ENCODE results near the genes IGSF1 and RAP2C.

GRCh38 chrX:127654656-127655093 lies 397.5 kb downstream of the ACTRT1 start:
- RRBS, result no CpG with 5 or more reads among the region's 2 CpGs
CAGE:
- cytosol, long polyA plus RNA, result no peak
- long polyA plus RNA, result no peak
- nucleus, long polyA plus RNA, result no peak

DNA sequence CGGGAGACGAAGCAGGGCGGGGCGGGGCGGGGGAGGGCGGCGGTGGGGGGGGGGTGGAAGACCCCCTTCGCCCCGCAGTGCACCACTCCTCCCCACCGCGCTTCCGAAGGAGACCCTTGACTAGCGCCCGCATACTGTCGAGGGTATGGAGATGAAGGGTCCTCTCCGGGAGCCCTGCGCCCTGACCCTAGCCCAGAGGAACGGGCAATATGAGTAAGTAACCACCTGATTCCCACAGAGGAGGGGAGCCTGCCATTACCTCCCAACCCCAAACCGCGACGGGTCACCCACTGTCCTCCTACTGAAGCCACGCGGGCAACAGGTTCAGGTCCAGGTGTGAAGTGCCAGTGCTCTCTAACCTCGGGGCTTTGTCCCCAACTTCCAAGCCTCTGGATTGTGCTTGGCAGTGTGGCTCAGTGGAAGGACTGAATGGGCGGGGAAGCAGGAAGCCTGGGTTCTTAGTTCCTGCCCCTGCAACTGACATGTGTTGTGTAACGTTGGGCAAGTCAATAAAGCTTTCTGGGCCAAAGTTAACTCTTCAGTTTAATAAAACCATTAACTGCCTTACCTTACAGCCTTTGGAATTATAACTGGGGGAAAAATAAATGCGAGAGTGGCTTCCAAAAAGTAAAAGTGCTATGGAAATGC lies 676 bp downstream of the OCRL start:
- RRBS, result no CpG with 5 or more reads among the region's 27 CpGs
CAGE:
- cytosol, long polyA plus RNA, result no peak
- long polyA plus RNA, result no peak
- nucleus, long polyA plus RNA, result no peak

DNA sequence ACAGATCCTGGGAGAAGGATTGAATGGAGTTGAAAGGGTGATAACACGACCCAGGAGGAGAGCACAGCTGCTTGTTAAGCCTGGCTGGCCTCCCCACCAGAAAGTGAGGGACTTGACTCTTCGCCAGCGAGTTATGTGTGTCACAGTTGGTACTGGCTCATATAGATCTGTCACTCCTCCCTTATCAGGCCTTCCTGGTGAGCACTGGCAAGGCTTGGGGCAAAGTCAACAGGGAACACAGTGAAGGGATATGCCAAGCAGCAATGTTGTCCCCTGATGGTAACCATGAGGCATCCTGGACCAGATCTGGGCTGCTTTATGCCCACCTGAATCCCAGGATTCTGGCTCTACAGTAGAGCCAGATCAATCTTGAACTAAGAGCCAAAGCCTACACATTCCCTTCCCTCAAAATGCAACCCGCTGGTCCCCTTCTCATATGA lies 35.7 kb downstream of the APLN start:
- RRBS, result no CpG with 5 or more reads among the region's 4 CpGs
CAGE:
- cytosol, long polyA plus RNA, result no peak
- long polyA plus RNA, result no peak
- nucleus, long polyA plus RNA, result no peak

DNA sequence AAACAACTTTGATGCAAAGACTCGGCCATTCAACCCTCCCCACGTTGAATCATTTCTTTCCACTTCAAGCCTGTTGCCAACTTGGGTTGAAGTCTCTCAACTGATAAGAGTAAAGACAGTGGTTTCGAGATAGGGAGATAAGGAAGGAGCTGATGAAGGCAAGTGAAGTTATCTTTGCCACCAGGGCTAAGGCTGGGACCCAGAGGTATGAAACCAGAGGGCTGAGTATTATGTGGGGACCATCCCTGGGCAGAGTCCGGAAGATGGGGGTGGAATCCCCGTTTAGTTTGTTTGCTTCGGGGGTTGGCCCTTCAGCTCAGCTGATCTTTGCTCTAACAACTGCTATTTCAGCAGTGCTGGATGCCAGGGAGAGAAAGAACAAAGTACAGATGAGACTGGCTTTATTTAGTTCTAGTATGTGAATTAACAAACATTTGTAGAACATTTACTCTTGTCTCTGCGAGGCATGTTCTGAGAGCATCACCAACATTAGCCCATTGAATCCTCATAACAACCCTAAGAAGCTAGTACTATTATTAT lies 2.2 kb upstream of the XPNPEP2 start:
- RRBS, result no CpG with 5 or more reads among the region's 7 CpGs
CAGE:
- cytosol, long polyA plus RNA, result no peak
- long polyA plus RNA, result no peak
- nucleus, long polyA plus RNA, result no peak

DNA sequence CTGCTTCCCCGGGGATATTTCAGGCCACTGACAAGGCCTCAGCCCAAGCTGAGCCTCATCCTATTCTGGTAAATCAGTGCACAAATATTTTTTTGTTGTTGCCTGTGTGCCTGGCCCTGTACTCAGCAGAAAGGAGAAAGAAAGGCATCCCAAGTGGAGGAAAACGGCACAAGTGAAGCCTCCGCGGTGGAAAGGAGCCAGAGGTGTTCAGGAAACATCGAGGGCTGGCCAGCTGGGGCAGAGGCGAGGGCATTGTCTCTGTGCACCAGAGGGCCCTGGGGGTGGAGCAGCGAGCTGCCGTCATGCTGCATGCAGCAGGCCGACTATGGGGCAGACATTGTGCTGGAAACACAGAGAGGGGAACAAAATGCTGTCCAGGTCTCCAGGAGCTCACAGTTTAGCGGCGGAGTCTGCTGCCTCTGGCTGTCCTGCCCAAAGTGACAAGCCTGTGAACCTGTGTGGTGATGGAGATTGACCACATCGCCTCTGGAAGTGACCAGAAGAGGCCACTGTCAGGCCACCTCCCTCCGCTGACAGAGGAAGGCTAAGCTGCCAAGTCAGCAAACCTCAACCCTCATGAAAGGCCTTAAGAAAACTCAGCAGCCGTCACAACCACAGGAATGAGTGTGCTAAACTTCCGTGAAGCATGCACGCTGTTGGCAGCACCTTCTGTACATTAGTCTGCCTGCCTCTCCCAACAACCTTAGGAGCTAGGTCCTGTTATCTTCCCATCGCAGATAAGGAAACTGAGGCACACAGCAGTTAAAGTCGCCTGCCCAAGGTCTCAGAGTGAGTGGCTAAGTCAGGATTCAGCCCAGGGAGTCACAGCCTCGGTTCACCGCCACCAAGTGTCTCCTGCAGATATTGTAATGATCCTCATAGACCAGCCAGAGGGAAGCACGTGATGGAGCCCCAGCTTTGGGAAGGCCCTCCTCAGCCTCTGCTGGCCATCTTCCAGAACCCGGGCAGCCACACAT lies 20.1 kb upstream of the SASH3 start:
- RRBS, result no CpG with 5 or more reads among the region's 22 CpGs
CAGE:
- cytosol, long polyA plus RNA, result no peak
- long polyA plus RNA, result no peak
- nucleus, long polyA plus RNA, result no peak

DNA sequence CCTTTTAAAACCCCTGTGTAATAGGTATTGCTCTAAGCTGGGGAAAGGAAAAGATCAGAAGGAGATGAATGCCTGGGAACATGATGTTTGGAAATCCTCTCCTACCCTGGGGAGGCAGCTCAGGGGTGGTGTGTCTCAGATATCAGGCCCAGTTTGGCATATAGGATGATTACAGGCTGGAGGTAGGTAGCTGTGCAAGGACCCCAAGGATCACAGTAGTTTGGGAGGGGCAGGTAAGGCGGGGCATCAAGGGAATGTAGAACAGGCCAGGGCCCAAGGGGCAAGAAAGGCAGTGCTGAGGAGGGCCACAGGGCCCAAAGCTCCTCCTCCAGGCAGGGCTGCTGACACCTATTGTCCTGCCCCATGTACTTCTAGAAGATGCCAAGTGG lies 17.6 kb downstream of the SASH3 start:
- RRBS, result no CpG with 5 or more reads among the region's 1 CpG
CAGE:
- cytosol, long polyA plus RNA, result no peak
- long polyA plus RNA, result no peak
- nucleus, long polyA plus RNA, result no peak

GRCh38 chrX:129959514-129959962 lies 22.9 kb upstream of the BCORL1 start:
- RRBS, result no CpG with 5 or more reads among the region's 22 CpGs
CAGE:
- cytosol, long polyA plus RNA, result no peak
- long polyA plus RNA, result no peak
- nucleus, long polyA plus RNA, result no peak

DNA sequence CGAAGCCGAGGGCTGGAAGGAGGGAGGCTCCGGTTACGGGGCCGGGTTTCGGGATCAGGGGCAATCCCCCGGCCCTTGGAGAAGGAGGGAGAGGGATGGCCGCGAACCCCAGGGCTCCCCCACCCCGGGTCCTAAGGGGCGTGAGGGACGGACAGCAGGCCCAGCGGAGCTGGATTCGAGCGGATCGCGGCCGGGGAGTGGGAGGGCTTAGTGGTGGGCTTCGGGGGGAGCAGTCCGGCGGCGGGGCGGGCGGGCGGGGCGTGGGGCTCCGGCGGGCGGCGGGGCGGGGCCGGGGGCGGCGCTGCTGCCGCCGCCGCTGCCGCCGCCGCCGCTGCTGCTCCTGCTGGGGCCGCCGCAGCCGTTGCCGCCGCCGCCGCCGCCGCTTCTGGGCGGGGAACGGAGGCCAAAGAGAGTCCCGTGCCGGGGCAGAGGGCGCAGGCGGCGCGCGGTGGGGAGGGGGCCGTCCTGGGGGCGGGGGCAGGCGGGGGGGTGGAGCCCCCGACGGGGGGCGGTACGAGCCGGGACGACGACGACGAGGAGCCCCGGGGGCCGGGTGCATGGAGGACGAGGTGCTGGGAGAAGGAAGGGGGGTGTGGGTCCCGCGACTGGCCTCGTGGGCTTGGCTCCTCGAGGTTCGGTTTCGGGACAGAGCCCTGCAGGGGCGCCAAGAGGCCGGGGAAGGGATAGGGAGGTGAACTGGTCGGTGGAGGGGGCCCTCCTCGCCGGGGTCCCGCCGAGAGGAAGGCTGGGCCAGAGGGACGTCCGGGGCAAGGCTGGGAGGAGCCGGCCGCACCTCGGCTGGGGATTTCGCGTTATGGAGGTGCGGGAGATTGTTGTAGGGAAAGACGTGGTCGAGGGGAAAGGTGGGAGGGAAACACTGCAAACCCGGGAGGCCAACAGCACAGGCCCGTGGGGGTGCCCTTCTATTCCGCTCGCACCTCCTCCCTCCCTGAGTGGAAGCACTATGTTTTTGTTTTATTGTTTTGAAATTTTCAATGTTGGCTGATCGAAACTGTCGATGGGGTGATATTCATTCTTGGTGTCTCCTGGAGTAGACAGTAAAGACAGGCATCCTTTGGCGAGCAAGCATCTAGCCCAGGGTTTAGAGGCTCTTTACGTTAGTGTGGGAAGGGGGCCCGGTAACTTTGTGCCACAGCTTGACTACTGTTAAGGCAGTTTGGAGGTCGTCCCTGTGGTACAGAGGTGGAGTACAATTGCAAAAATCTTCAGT lies 1.8 kb downstream of the BCORL1 start:
- RRBS, result 26% methylated on average over 38 of the region's 107 CpGs
CAGE:
- cytosol, long polyA plus RNA, result no peak
- long polyA plus RNA, result no peak
- nucleus, long polyA plus RNA, result no peak

DNA sequence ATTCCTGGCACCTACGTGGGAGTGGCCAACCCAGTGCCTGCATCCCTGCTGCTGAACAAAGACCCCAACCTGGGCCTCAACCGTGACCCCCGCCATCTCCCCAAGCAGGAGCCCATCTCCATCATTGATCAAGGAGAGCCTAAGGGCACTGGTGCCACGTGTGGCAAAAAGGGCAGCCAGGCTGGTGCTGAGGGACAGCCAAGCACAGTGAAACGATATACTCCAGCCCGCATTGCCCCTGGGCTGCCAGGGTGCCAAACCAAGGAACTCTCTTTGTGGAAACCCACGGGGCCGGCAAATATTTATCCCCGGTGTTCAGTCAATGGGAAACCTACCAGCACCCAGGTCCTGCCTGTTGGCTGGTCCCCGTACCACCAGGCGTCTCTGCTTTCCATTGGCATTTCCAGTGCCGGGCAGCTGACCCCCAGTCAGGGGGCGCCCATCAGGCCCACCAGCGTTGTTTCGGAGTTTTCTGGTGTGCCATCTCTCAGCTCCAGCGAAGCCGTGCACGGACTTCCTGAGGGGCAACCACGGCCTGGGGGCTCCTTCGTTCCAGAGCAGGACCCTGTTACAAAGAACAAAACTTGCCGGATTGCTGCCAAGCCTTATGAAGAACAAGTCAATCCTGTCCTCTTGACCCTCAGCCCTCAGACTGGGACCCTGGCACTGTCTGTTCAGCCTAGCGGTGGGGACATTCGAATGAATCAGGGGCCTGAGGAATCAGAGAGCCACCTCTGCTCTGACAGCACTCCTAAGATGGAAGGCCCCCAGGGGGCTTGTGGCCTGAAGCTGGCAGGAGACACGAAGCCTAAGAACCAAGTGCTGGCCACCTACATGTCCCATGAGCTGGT lies 32.7 kb downstream of the BCORL1 start:
- RRBS, result 89% methylated on average over 3 of the region's 24 CpGs
CAGE:
- cytosol, long polyA plus RNA, result no peak
- long polyA plus RNA, result no peak
- nucleus, long polyA plus RNA, result no peak

DNA sequence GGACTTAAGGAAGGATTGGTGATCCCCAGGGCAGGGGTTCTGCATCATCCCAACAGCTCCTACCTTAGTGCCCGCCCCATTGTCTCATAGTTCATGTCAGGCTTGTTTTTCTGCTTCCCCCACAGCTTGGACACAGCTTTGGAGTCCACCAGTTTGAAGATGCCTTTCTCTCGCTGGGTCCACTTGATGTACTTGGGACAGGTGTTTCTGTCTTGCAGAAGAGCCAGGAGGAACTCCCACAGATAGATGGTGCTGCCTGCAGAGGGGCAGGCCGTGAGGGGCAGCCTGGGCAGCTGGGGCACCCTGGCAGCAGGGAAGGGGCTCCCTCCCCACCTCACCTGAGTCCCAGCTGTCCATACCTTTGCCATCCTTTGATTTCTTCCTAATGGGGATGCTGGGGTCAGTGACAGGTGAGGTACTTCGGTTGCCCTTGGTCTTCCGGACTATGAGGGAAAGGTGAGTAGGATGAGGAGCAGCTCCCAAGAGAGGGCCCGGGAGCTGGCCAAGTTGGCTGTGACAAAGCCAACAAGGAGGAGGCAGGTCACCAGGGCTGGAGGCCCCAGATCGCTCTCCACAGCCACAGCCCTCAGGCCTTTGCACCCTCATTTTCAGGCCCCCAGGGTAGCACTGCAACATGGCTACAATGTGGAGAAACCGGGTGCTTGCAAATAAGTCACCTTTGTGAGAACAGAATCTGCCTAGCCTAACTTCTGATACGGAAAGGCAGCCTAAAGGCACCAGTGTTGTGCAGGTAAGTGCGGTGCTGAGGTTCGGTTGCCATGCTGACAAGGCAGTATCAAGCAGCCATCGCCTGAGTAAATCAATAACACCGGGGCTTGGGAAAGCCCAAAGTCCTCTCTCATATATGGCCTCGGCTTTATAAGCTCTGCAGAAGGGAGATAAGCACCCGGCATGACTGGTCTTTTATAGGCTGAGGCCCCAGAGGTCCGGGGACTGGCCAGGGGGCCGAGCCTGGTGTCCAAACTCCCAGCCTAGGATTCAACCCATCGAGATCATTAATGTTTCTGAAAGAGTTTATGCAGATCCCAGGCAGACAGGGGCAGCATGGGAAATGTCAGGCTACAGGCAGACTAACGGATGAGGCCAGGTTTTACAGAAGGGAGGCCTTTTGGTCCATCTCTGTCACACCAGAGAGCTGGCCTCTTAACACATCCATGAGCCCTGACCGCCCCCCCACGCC lies 38.9 kb downstream of the ELF4 start:
- RRBS, result 88% methylated on average over 3 of the region's 21 CpGs
CAGE:
- cytosol, long polyA plus RNA, result no peak
- long polyA plus RNA, result no peak
- nucleus, long polyA plus RNA, result no peak

DNA sequence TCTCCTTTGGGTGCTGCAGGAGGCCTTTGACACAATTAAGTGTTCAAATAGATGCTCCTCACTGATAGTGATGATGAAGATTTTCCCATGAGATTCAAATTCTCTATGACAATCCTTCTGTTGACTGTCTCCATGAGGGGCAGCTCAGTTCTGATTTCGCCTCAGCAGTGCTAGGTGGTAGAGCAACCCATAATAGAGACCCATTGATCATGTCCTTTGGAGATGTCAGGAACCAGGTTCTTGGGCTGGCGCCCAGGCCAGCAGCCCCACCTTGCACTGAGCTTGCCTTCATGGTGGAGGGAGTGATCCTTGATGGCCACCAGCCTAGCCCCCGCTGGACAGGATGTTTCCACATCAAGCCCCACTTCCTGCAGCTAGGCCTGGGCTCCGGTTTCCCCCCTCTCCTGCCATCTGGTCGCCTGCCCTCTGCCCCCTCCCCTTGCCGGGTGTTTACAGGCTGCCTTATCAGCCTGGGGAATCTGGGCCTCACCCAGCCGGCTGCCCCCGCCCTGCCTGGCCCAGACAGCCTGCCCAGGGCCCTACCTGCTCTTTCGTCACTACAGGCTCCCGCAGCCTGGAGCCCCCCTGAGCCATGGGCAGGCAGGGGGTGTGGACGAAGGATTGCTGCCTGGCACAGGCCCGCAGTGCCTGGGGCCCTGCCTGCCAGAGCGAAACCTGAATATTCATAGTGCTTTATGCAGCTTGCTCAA lies 12.6 kb downstream of the ELF4 start:
- RRBS, result 29% methylated on average over 4 of the region's 13 CpGs
CAGE:
- cytosol, long polyA plus RNA, result no peak
- long polyA plus RNA, result no peak
- nucleus, long polyA plus RNA, result no peak

DNA sequence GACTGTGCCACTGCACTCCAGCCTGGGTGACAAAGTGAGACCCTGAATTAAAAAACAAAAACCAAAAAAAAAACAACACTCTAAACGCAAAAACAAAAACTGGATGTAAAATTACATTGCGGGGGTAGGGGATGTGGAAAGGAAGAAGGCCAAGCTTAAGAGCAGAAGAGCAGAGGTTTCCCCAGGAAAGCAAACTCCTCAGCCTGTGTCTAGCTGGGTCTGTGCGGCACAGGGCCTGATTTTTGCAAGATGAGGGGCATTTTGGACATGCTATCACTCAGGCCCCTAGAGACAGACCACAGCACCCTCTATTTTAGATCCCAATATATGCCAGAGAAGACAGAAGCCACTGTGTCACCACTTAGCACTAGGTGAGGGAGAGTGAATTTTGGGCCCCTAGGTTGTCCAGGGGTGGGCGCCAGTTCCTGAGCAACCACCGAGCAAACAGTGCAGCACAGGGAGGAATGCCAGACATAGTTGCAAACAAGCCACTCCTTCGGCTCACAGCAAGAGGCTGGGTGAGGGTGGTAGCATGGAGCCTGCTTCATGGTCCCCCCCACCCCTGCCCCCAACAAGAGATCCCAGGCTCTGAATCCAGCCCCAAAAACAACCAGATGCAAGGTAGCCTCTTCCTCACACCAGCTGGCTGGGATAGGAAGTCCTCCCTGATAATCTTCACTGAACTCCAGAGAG lies 1.9 kb downstream of the ELF4 start:
- RRBS, result no CpG with 5 or more reads among the region's 6 CpGs
CAGE:
- cytosol, long polyA plus RNA, result no peak
- long polyA plus RNA, result no peak
- nucleus, long polyA plus RNA, result no peak

- RRBS, result no CpG with 5 or more reads among the region's 5 CpGs
CAGE:
- cytosol, long polyA plus RNA, result no peak
- long polyA plus RNA, result no peak
- nucleus, long polyA plus RNA, result no peak
Observed at GRCh38 chrX:130118407-130118791, 8.1 kb upstream of the ELF4 start.

DNA sequence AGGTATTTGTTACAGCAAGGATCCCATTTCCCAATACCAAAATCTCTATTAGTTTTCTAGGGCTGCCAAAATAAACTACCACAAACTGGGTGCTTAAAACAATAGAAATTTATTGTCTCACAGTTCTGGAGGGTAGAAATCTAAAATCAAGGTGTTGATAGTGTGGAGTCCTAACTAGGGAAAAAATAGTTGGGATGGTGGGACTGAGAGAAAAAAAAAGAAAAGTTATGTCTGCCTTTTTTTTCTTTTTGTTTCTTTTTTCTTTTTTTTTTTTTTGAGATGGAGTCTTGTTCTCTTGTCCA lies 131.0 kb downstream of the RBMX2 start:
CAGE:
- cytosol, long polyA plus RNA, result no peak
- long polyA plus RNA, result no peak
- nucleus, long polyA plus RNA, result no peak

GRCh38 chrX:130827531-130827989 lies 75.4 kb downstream of the ENOX2 start:
- RRBS, result no CpG with 5 or more reads among the region's 1 CpG
CAGE:
- cytosol, long polyA plus RNA, result no peak
- long polyA plus RNA, result no peak
- nucleus, long polyA plus RNA, result no peak

- RRBS, result 11% methylated on average over 11 of the region's 24 CpGs
CAGE:
- cytosol, long polyA plus RNA, result no peak
- long polyA plus RNA, result no peak
- nucleus, long polyA plus RNA, result no peak
Observed at GRCh38 chrX:131289148-131289840, at the start of gene IGSF1. IGSF1 (minus strand) TSS chrX:131289306.

GRCh38 chrX:132219083-132219998 lies at the start of gene RAP2C:
RAP2C (minus strand) TSS chrX:132219447.
- RRBS, result no CpG with 5 or more reads among the region's 12 CpGs
CAGE:
- cytosol, long polyA plus RNA, result no peak
- long polyA plus RNA, result no peak
- nucleus, long polyA plus RNA, result no peak

- RRBS, result no CpG with 5 or more reads among the region's 6 CpGs
CAGE:
- cytosol, long polyA plus RNA, result no peak
- long polyA plus RNA, result no peak
- nucleus, long polyA plus RNA, result no peak
Observed at GRCh38 chrX:132613217-132613571, 124.4 kb upstream of the MBNL3 start.

GRCh38 chrX:133543938-133544659 lies 128.8 kb upstream of the GPC4 start:
- RRBS, result no CpG with 5 or more reads among the region's 5 CpGs
CAGE:
- cytosol, long polyA plus RNA, result no peak
- long polyA plus RNA, result no peak
- nucleus, long polyA plus RNA, result no peak

GRCh38 chrX:134173499-134174287 lies 63.3 kb upstream of the CCDC160 start:
- RRBS, result no CpG with 5 or more reads among the region's 28 CpGs
CAGE:
- cytosol, long polyA plus RNA, result no peak
- long polyA plus RNA, result no peak
- nucleus, long polyA plus RNA, result no peak